Gastroesophageal sphincter (tissue), 4 donors: ENCODE results near the genes NSUN2 and MARCHF6.

GRCh38 chr5:5421579-5421887 is 944 bp upstream of the ICE1 start:
- PRO-cap, result no peak
- RAMPAGE, long total RNA, 4 experiments, result no peak in any of the 4 experiments

DNA sequence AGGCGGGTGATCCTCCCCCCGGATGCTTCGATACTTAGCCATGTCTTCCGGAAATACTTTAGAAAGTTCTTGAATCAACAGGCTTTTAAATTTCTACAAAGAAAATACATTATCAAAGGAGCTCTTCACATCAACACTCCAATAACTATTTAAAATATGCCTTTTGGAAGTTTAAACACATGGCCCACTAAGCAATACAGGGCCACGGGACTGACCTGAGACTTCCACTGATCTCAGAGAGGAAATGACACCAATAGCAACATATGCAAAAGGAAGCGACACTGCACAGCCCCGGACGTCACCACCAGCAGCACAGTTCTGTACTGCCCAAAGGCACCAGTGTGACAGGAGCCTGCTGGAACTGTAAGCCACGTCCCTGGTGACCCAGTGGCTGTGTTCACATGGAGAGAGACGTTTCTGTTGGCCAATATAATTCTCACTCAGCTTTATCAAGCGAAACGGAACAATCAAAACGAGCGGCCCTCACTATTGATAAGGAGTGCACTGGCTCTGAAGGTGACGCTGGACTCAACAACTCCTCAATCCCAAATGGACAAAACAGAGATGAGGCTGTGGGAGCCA is 5.7 kb downstream of the MED10 start:
- PRO-cap, result no peak
- RAMPAGE, long total RNA, 4 experiments, result no peak in any of the 4 experiments

- PRO-cap, result no peak
- RAMPAGE, long total RNA, 4 experiments, result no peak in any of the 4 experiments
Observed at GRCh38 chr5:6491454-6491943, 42.8 kb downstream of the UBE2QL1 start.

DNA sequence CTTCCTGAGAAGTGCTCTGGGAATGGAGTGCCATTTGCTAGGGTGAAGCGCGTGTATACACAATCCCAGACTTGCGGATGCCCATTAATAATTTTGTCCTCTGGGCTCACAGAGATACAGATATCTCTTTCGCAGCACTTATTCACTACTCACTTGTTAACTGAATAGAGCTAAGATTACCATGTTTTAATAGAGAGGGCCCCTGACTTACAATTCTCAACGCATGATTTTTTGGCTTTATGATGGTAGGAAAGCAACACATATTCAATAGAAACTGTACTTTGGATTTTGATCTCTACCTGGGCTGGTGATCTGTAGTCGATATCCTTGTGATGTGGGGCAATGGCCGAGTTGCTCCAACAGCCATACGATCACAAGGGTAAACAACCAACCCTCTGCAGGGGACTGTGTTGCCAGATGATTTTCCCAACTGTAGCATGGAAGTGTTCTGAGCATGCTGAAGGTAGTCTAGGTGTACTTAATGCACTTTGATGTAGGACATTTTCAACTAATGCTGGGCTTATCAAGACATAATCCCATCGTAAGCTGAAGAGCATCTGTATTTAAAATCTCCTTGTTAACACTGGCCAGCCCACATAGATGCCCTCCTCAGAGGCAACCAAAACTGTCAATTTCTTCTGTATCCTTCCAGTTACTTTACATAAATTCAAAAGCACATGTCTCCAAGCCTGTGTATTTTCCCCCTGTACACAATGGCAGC is 36.4 kb downstream of the NSUN2 start:
- PRO-cap, result no peak
- RAMPAGE, long total RNA, 4 experiments, result no peak in any of the 4 experiments

- PRO-cap, result no peak
- RAMPAGE, long total RNA, 4 experiments, result no peak in any of the 4 experiments
Observed at GRCh38 chr5:6602155-6602813, 30.6 kb downstream of the NSUN2 start.

DNA sequence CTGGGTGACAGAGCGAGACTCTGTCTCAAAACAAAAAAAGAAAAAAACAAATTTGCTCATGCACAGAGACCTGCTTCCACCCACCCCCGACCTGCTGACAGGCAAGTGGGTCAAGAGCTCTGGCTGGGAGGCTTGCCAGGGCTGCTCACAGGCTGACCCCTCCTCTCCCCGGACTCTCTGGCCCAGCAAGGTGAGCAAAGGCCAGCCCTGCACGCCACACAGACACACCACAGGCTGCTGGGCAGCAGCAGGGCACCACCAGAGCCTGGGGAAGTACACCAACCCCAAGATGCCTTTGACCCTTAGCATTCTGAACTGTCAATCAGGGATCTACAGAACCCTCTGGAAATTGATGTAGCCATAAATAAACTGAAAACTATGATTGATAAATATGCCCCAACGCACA is 29.2 kb downstream of the NSUN2 start:
- PRO-cap, result no peak
- RAMPAGE, long total RNA, 4 experiments, result no peak in any of the 4 experiments

- PRO-cap, result bidirectional peak, plus-strand start at chr5:6633434, minus-strand start at chr5:6633044
- RAMPAGE, long total RNA, 4 experiments, result start-site peak on the minus strand in 3 of 4 experiments, at chr5:6633041-6633060 at its widest, 68 to 85 reads per replicate
Observed at GRCh38 chr5:6632234-6633184, at the start of gene NSUN2. Gene NSUN2, minus strand, starts transcription at chr5:6633044.

GRCh38 chr5:6634932-6635407 is 1.7 kb downstream of the SRD5A1 start:
- PRO-cap, result no peak
- RAMPAGE, long total RNA, 4 experiments, result no peak in any of the 4 experiments

DNA sequence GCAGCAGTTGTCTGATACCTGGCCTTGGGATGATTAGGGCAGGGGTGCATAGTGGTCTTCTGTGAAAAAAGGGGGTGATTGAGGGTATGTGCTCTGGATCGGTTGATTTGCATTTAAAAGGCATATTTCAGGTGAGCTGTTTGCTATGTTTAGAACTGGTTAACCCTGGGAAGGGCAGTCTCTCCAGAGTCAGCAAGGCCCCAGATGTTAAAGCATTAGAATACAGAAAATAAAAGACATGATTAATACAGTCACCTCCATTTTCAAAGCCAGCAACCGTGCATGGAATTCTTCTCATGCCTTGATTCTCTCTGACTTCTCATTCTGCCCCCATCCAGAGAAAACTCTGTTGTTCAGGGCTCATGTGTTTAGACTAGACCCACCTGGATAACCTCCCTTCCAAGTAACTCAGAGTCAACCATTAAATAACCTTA is 176.1 kb downstream of the TENT4A start:
- PRO-cap, result no peak
- RAMPAGE, long total RNA, 4 experiments, result no peak in any of the 4 experiments

- PRO-cap, result no peak
- RAMPAGE, long total RNA, 4 experiments, result no peak in any of the 4 experiments
Observed at GRCh38 chr5:7849614-7850202, 1.2 kb downstream of the CFAP90 start.

GRCh38 chr5:9265275-9266351 is 280.3 kb downstream of the SEMA5A start:
- PRO-cap, result no peak
- RAMPAGE, long total RNA, 4 experiments, result no peak in any of the 4 experiments

- PRO-cap, result no peak
- RAMPAGE, long total RNA, 4 experiments, result no peak in any of the 4 experiments
Observed at GRCh38 chr5:9484008-9484529, 61.8 kb downstream of the SEMA5A start.

- PRO-cap, result no peak
- RAMPAGE, long total RNA, 4 experiments, result no peak in any of the 4 experiments
Observed at GRCh38 chr5:9540617-9541366, 5.1 kb downstream of the SEMA5A start.

DNA sequence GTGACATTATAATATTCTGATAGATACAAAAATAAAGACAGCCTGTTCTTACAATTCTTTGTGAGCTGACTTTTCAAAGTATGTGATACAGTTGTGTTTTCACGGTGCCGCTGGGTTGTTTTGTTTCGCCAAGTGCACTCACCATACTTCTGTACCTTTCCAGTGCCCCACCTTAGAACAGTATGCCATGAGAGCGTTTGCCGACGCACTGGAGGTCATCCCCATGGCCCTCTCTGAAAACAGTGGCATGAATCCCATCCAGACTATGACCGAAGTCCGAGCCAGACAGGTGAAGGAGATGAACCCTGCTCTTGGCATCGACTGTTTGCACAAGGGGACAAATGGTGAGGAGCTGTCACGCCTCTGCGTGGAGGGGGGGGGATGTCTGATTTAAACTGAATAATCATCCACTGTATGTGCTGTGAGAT is 12.9 kb downstream of the CCT5 start:
- PRO-cap, result no peak
- RAMPAGE, long total RNA, 4 experiments, result no peak in any of the 4 experiments

GRCh38 chr5:10332888-10334174 is 20.2 kb upstream of the MARCHF6 start:
- PRO-cap, result no peak
- RAMPAGE, long total RNA, 4 experiments, result no peak in any of the 4 experiments

- PRO-cap, result bidirectional peak, plus-strand start at chr5:10353716, minus-strand start at chr5:10353602; bidirectional peak, plus-strand start at chr5:10354389, minus-strand start at chr5:10354264; unidirectional peak, minus-strand start at chr5:10354461
- RAMPAGE, long total RNA, 4 experiments, result start-site peak on the plus strand in 3 of 4 experiments, at chr5:10353666-10353901 at its widest, 62 to 102 reads per replicate; start-site peak on the minus strand in 1 of 4 experiments, at chr5:10353562-10353602 at its widest, 12 reads per replicate
Observed at GRCh38 chr5:10353530-10354583, at the start of gene MARCHF6. Gene MARCHF6, plus strand, starts transcription at chr5:10353695.

DNA sequence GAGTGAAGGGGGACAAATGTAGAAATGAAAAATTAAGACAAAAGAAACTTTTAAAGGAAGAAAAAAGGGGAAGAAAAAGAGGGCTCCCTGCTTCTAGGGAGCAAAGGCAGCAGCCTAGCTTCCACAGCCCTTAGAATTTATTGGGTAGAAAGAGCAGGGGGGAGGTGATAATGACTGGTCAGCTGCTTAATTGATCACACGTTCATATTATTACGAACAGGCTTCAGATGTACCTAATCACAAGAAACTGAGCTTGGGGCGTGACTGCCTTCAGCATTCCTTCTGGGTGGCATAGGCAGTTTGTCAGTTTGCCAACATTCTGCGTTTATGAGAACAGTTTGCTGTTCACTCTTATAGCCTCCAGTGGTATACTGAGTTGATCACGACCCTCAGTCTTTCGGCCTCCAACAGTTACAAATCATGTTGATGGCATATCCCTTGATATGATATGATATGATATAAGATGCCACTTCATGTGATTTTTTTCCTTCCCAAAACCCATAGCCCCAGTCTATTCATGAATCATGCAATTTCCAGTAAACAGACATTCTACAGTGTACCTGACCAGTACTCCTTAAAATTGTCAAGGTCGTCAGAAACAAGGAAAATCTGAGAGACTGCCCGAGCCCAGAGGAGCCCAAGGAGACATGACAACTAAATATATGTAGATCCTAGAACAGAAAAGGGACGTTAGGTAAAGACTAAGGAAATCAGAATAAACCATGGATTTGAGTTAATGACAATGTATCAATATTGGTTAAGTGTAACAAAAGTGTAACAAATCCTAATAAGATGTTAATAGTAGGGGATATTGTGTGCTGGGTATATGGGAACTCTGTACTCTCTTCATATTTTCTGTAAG is 13.3 kb downstream of the MARCHF6 start:
- PRO-cap, result no peak
- RAMPAGE, long total RNA, 4 experiments, result start-site peak on the plus strand in 1 of 4 experiments, centred at position 540 of the sequence, 5 reads per replicate

DNA sequence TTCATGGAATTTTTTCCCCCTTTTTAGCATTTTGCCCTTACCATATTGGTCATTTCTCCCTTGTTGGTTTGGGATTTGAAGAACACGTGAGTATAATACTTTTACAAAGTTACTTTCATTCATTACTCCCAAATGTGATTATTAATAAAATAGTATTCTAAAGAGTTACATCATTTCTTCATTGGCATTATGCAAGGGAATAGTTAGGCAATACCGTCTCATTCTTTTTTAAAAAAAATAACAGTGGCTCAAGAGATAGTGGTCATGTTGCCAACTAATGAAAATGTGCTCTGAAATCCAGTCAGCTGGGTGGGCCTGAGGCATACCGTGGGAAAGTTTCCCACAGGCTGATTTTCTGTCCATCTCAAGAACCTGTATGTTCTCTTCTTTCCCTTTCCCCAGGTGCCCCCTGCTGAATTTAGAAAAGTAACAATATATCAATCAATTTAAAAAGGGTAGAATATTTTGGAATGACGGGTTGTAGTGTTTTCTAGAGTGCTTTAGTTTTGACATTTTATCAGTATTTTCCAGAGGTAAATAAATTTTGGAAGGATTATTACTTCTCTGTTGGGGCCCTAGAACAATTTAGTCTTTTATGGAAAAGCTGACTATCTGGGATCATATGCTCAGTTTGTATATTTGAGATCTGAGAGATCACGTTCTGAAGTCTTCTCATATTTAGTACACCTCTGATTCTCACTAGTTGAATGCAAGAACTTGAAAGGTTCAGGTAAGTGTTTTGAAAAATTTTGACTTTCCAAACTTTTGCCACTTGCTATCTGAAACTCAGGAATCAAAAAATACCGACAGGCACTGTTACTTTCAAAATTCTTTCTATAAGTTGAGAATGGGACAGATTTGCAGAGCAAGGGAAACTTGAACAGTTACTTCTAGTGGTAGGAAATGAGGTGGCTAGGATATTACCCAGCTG is 40.7 kb upstream of the ROPN1L start:
- PRO-cap, result no peak
- RAMPAGE, long total RNA, 4 experiments, result no peak in any of the 4 experiments

GRCh38 chr5:10412484-10413138 is 29.1 kb upstream of the ROPN1L start:
- PRO-cap, result no peak
- RAMPAGE, long total RNA, 4 experiments, result no peak in any of the 4 experiments

DNA sequence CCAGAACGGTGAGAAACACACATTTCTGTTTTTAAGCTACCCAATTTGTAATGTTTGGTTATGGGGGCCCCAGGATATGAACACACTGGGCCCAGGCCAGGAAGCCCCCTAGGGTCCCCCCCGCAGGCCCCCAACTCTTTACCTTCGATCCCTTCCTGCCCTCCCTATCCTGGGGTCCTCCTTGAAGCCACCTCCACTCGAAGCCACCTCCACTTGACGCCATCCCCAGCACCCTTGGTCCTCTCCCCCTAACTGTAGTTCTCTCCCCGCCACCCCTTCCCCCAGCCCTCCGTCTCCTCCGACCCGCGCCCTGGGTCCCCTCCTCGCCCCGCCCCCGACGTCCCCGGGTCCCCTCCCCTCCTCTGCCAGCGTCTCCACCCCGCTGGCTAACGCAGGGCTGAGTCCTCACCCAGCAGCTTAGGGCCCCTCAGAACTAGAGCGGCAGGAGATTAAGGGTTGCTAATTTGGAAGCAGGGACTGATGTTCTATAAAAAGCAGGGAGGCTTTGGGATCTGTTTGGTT is 30.7 kb upstream of the ANKRD33B start:
- PRO-cap, result no peak
- RAMPAGE, long total RNA, 4 experiments, result no peak in any of the 4 experiments